HepG2 (cell line): ENCODE measurements around the gene RAB22A.

DNA sequence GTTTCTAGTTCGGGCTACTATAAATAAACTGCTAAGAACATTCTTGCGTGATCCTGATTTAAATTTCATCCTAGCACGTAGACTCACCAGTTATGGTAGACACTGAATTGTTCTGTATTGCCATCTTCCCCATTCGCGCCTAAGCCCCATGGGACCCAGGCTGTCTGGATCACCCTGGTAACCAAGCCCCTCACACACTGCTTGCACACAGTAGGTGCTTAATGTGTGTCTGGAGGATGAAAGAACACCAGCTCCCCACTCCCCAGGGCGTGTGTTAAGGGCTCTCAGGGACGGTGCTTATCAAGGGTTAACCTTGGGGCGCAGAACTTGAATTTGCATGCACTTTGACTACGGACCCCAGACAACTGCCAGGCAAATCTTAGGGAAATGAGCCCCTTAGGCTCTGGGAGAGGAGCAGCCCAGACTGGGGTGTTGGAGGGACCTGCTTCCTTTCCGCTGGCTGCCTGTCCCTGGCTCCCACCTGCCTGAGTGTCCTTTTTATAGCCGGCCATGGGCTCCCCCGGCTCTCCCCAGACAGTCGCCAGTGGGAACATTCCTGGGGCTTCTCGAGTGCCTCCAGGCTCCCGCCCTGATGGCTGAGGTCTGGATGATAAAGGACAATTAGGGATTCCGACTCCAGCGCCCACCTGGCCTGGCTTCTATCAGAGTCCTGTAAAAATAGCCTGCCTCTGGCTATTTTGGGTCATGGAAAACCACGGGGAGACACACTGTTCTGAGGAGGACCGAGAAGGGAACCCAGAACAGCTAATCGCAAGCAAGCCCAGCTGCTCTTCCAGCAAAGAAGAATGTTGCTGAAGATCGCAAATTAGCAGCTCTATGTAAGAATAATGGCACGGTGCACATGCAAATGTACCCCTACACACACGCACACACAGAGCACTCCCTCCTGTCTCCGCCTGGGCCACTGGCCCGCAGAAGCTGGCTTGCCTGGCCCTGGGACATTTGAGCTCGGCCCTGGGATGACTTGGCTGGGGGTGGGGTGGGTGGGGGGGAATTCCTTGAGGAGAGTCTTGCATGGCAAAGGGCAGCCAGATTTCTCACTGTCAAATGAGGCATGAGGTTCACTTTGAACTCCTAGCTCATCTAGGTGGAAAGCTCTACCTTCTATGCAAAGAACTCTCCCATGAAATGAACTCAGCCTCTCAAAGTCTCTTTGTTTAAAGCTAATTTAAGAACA, 55.6 kb downstream of the CTCFL start:
- RRBS, 2 experiments = no CpG with 5 or more reads among the region's 26 CpGs
CAGE:
- cytosol, long polyA minus RNA = no peak
- cytosol, long polyA plus RNA = no peak
- long polyA plus RNA = no peak
- nucleus, long polyA minus RNA = no peak
- nucleus, long polyA plus RNA = no peak

DNA sequence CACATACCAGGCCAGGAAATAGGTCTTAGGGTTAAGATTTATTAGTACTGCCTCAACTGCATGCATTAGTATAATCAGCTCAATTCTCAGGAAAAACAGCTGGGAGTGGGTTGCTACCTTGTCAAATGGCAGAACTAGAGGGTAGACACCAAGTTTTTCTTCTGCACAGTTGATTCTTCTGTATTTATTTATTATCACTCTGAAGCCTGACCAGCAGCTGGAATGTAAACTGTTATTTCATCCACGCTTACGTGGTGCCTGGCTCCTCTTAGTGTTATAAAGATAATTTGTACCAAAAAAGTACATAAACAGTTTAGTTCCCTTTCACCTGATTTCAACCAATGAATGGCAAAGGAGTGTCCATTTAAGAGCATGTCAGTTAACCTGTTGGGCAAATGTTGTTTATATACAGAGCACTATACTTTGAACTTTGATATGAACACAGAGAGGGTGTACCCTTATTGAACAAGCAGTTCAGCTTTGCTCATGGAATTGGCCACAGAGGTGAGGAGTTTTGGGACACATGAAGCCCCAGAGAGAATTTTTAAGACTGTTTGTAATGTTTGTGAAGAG, 7.1 kb upstream of the CTCFL start:
- RRBS, 2 experiments = no CpG with 5 or more reads among the region's 2 CpGs
CAGE:
- cytosol, long polyA minus RNA = no peak
- cytosol, long polyA plus RNA = no peak
- long polyA plus RNA = no peak
- nucleus, long polyA minus RNA = no peak
- nucleus, long polyA plus RNA = no peak

DNA sequence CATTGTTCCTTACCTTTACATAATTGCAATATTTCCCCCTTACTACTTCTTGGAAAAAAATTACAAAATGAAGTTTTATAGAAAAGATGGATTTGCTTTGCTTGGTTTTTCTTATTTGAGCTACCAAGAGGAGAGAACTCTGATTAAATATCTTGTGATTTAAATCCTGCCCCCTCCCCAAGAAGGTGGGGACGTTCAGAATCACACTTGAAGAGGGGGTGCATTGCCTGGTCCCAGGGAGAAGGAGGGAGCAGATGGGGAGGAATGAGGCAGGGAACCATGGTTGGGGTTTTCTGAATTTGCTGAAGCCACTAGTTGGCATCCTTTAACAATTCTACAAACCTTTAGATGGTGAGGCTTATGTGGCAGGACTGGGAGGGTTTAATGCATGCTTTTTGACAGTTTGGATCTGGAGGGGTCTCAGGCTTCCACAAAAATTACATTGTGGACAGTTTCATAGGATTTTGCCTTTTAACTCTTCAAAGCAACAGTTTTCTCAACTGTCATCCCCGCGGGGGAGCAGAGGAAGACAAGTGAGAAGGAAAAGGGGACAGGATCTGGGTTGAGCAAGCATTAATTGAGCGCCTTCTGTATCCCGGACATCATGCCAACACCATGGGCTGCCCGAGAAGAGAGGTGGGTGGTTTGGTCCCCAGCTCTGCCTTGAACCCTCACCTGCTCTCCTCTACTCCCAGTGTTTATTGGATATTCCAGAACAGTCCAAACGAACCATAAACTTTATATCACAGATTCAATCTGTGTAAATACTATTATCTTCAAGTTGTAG, 5.7 kb downstream of the PCK1 start:
- RRBS, 2 experiments = no CpG with 5 or more reads among the region's 7 CpGs
CAGE:
- cytosol, long polyA minus RNA = no peak
- cytosol, long polyA plus RNA = no peak
- long polyA plus RNA = no peak
- nucleus, long polyA minus RNA = no peak
- nucleus, long polyA plus RNA = no peak

DNA sequence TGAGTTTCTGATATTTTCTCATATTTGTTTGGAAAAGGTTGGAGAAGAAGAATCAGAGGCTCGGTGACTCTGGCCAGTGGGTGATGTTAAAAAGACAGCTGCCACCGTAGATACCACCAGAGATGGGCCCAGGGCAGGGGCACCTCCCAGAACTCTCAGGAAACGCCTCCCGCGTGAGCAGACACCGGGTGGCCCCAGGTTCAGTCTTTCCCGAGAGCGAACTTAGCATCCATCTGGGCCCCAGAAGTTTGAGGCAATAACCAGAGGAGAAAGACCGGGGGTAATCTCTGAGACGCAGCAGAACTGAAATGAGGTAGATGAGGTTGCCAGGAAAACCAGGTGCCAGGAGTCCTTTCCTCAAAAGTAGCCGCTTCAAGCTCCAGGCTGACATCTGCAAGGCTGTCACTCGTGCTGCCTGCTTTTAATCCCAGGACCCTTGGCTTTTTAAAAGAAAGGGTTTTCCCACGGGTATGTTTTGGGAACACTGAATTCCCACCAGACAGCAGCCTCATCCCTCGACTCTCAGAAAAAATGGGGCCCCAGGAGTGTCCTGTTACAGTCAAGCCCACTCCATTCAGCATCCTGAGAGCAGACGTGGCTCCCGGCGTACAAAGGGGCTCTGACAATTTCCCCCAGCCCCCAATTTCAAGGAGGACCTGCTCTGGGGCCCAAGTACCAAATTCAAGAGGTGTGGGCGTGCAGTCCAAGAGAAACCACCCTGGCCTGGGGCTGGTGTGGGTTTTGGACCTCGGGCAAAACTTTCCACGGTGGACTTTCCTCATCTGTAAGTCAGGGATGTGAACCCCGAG, 3.6 kb downstream of the PMEPA1 start:
- RRBS, 2 experiments = 11 to 14% methylated on average over 4 of the region's 21 CpGs
CAGE:
- cytosol, long polyA minus RNA = no peak
- cytosol, long polyA plus RNA = no peak
- long polyA plus RNA = no peak
- nucleus, long polyA minus RNA = no peak
- nucleus, long polyA plus RNA = no peak

- RRBS, 2 experiments = 4 to 10% methylated on average over 22 to 27 of the region's 35 CpGs
CAGE:
- cytosol, long polyA minus RNA = no peak
- cytosol, long polyA plus RNA = no peak
- long polyA plus RNA = no peak
- nucleus, long polyA minus RNA = no peak
- nucleus, long polyA plus RNA = no peak
Measured at GRCh38 chr20:57709372-57709648, 505 bp downstream of the PMEPA1 start.

GRCh38 chr20:58130363-58131158, 20.1 kb upstream of the C20orf85 start:
- RRBS, 2 experiments = no CpG with 5 or more reads among the region's 20 CpGs
CAGE:
- cytosol, long polyA minus RNA = no peak
- cytosol, long polyA plus RNA = no peak
- long polyA plus RNA = no peak
- nucleus, long polyA minus RNA = no peak
- nucleus, long polyA plus RNA = no peak

DNA sequence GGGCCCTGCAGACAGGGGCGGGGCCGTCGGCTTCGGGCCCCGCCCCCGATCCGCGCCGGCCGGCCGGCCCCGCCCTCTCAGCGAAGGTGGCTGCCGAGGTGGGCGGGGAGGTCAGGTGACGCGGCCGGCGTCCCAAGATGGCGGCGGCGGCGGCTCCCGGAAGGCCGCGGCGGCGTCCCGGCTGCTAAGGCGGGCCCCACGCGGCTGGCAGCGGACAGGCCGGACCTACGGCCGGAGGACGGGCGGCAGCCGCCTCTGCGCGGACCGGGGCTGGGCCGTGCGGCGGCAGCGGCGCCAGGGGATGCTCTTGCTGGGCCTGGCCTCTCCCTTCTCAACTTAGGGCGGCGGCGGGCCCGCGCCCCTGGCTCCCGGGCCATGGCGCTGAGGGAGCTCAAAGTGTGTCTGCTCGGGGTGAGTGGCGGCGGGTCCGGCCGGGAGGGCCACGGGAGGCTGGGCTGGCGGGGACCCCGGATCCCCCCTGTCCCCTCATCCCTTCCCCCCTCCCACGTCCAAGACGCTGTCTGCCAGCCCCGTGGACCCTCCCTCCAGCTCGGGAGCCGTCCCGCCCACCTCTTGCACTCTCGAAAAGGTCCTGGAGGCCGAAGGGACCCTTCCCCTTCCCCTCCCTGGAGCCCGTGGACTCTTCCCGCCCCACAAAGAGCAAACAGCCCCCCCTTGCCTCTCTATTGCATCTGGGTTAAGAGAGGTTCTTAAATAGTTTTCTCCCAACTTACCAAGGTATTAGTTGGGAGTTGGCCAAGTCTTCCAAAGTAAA, at the start of gene RAB22A:
Gene RAB22A (plus strand): TSS at position 114 of the 775 bp plus-strand sequence.
- RRBS, 2 experiments = 1 to 2% methylated on average over 27 to 35 of the region's 72 CpGs
CAGE:
- cytosol, long polyA minus RNA = no peak
- cytosol, long polyA plus RNA = start-site peak on the plus strand centred at position 114 of the sequence, 9 bp wide, 226 and 450 reads in 2 replicates
- long polyA plus RNA = no peak
- nucleus, long polyA minus RNA = no peak
- nucleus, long polyA plus RNA = no peak

DNA sequence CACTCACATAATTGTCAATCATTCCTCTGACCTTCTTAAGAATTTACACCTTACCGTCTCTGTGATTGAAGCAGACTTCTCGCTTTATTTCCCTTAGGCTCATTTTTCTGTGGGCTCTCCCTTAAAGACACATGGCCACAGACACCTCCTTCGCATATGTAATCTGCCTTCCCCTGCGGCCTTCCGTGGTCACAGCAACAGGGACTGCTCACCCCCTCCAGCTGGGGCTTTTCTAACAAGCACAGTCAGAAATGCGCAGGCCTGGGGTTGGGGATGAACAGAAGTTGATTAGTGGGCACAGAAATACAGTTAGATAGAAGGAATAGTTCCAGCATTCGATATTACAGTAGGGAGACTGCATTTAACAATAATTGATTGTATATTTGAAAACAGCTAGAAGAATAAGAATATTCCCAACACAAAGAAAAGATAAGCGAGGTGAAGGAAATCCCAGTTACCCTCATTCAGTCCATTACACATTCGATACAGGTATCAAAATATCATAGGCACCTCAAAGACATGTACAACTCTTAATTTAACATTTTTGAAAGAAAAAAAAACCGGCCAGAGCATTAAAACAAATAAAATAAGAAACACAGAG, 22.9 kb upstream of the VAPB start:
- RRBS, 2 experiments = no CpG with 5 or more reads among the region's 10 CpGs
CAGE:
- cytosol, long polyA minus RNA = no peak
- cytosol, long polyA plus RNA = no peak
- long polyA plus RNA = no peak
- nucleus, long polyA minus RNA = no peak
- nucleus, long polyA plus RNA = no peak

- RRBS, 2 experiments = no CpG with 5 or more reads among the region's 16 CpGs
CAGE:
- cytosol, long polyA minus RNA = no peak
- cytosol, long polyA plus RNA = no peak
- long polyA plus RNA = no peak
- nucleus, long polyA minus RNA = no peak
- nucleus, long polyA plus RNA = no peak
Measured at GRCh38 chr20:58390029-58390704, 1.1 kb downstream of the VAPB start.

GRCh38 chr20:58448516-58449239, 59.6 kb downstream of the VAPB start:
- RRBS, 2 experiments = no CpG with 5 or more reads among the region's 9 CpGs
CAGE:
- cytosol, long polyA minus RNA = start-site peak on the plus strand at chr20:58448892-58448936, 22 reads
- cytosol, long polyA plus RNA = no peak
- long polyA plus RNA = no peak
- nucleus, long polyA minus RNA = no peak
- nucleus, long polyA plus RNA = no peak

GRCh38 chr20:58453209-58454130, 61.7 kb downstream of the APCDD1L start:
- RRBS, 2 experiments = no CpG with 5 or more reads among the region's 8 CpGs
CAGE:
- cytosol, long polyA minus RNA = no peak
- cytosol, long polyA plus RNA = no peak
- long polyA plus RNA = no peak
- nucleus, long polyA minus RNA = no peak
- nucleus, long polyA plus RNA = no peak

GRCh38 chr20:58660899-58661822, 10.1 kb downstream of the STX16 start:
- RRBS, 2 experiments = no CpG with 5 or more reads among the region's 20 CpGs
CAGE:
- cytosol, long polyA minus RNA = no peak
- cytosol, long polyA plus RNA = no peak
- long polyA plus RNA = no peak
- nucleus, long polyA minus RNA = no peak
- nucleus, long polyA plus RNA = no peak

GRCh38 chr20:58669048-58669663, 18.1 kb downstream of the STX16 start:
- RRBS, 2 experiments = 95 to 97% methylated on average over 5 to 7 of the region's 18 CpGs
CAGE:
- cytosol, long polyA minus RNA = no peak
- cytosol, long polyA plus RNA = no peak
- long polyA plus RNA = no peak
- nucleus, long polyA minus RNA = no peak
- nucleus, long polyA plus RNA = no peak

GRCh38 chr20:58722290-58722525, 29.6 kb downstream of the NPEPL1 start:
- RRBS, 2 experiments = no CpG with 5 or more reads among the region's 6 CpGs
CAGE:
- cytosol, long polyA minus RNA = no peak
- cytosol, long polyA plus RNA = no peak
- long polyA plus RNA = no peak
- nucleus, long polyA minus RNA = no peak
- nucleus, long polyA plus RNA = no peak

- RRBS, 2 experiments = no CpG with 5 or more reads among the region's 12 CpGs
CAGE:
- cytosol, long polyA minus RNA = no peak
- cytosol, long polyA plus RNA = no peak
- long polyA plus RNA = no peak
- nucleus, long polyA minus RNA = no peak
- nucleus, long polyA plus RNA = no peak
Measured at GRCh38 chr20:59027325-59028422, 4.5 kb downstream of the ATP5F1E start.

DNA sequence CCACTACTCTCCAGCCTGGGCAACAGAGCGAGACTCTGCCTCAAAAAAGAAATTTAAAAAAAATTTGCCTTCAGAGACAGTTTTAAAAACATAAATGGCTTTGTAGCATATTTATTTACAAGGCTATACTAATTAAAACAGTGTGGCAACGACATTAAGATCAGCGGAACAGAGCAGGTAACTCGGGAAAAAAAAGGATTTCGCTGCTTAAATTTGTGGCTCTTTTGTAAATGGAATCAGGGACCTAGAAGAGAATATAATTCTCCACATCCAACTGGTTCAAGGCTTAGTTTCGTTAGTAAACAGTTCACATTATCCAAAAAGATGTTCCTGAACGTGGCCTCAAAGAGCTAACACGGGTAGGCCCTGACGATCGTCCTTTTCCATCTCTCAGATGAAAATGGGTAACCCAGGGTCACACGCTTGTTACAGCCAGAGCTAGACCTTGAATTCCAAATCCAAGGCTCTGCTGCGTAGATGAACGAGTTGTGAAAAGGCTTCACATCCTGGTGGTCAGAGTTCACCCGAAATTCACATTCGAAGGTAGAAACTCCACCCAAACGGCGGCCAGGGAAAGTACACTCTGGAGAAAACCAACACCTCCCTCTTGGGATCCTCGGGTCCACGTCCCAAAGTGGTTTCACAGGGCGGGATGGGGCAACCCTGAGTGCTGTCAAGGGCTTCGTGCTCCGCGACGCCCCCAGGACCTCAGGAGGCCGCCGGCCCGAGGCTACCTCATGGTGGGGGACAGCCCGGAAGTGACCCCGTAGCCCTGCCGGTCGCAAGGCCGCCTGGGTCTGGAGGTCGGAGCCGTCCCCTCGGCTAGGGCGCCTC, 676 bp downstream of the PRELID3B start:
- RRBS, 2 experiments = 43 to 50% methylated on average over 4 of the region's 36 CpGs
CAGE:
- cytosol, long polyA minus RNA = no peak
- cytosol, long polyA plus RNA = no peak
- long polyA plus RNA = no peak
- nucleus, long polyA minus RNA = no peak
- nucleus, long polyA plus RNA = no peak

- RRBS, 2 experiments = no CpG with 5 or more reads among the region's 2 CpGs
CAGE:
- cytosol, long polyA minus RNA = no peak
- cytosol, long polyA plus RNA = no peak
- long polyA plus RNA = no peak
- nucleus, long polyA minus RNA = no peak
- nucleus, long polyA plus RNA = no peak
Measured at GRCh38 chr20:59175766-59176171, 12.1 kb downstream of the ZNF831 start.

- RRBS, 2 experiments = no CpG with 5 or more reads among the region's 9 CpGs
CAGE:
- cytosol, long polyA minus RNA = no peak
- cytosol, long polyA plus RNA = no peak
- long polyA plus RNA = no peak
- nucleus, long polyA minus RNA = no peak
- nucleus, long polyA plus RNA = no peak
Measured at GRCh38 chr20:59253279-59253853, 47.0 kb upstream of the EDN3 start.

DNA sequence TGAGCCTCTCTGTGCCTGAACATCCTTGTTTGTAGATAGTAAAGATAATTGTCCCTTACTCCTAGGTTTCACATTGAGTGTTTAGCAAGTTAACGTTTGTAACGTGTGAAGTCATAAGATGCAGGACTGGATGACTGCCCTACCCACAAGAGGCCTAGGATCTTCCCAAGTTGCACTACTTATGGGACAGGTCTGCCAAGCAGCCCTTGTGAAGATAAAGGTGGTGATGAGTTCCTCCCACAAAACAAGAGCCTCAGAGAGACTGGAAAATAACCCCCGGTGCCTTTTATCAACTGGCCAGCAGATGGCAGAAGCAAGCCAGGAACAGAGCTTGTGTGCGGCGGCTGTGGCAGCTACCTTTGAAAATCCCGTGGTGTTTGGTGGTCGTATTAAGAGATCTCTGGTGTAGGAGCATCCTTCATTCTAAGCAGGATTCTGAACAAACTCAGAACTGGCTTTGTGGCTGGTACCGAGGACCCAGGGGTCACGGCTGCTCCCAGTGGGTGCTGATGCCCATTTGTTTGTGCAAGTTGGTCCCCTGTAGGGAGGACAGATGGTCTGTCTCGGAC, 99.1 kb downstream of the CDH26 start:
- RRBS, 2 experiments = no CpG with 5 or more reads among the region's 10 CpGs
CAGE:
- cytosol, long polyA minus RNA = no peak
- cytosol, long polyA plus RNA = no peak
- long polyA plus RNA = no peak
- nucleus, long polyA minus RNA = no peak
- nucleus, long polyA plus RNA = no peak

- RRBS, 2 experiments = no CpG with 5 or more reads among the region's 16 CpGs
CAGE:
- cytosol, long polyA minus RNA = no peak
- cytosol, long polyA plus RNA = no peak
- long polyA plus RNA = no peak
- nucleus, long polyA minus RNA = no peak
- nucleus, long polyA plus RNA = no peak
Measured at GRCh38 chr20:61501768-61502308, 249.8 kb downstream of the CDH4 start.